ENCODE measurements around a stretch of chr21.

DNA sequence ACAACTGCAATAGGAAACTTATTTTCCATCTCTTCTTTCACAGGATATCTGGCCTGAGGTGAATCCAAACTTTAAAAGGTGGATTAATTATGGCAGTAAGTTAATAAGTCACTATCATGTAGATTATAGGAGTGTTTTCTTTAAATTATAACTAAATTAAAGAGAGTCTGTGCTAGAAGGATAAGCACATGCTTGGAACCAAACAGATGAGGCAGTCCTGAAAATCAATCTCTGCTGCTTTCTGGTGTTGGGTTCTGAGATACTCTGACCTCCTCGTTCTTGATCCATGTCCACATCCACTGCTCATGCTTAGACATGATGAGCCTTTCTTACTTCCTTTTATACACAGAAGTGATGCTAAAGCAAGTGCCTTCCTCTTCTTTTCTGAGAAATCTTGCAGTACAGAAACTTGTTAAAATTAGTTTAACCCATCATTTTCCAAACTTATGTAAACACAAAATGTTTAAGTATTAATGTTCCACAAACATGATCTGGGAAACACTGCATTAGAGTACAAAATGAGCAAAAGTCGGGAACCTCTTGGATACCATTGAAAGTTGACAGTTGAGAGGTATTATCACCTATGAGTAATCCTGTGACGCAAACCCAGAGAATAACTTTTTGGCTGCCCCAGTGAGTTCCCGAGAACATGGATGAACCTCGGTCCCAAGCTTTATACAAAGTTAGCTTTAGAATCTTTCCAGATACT lies 429.1 kb upstream of the RUNX1 start:
- RAMPAGE, long total RNA = no peak
- RRBS, 2 experiments = no CpG with 5 or more reads among the region's 5 CpGs
CAGE:
- cytosol, long polyA minus RNA = no peak
- cytosol, long polyA plus RNA = no peak
- long polyA plus RNA = no peak
- nucleolus, long total RNA = no peak
- nucleus, long polyA plus RNA = no peak
- nucleus, long total RNA = no peak

DNA sequence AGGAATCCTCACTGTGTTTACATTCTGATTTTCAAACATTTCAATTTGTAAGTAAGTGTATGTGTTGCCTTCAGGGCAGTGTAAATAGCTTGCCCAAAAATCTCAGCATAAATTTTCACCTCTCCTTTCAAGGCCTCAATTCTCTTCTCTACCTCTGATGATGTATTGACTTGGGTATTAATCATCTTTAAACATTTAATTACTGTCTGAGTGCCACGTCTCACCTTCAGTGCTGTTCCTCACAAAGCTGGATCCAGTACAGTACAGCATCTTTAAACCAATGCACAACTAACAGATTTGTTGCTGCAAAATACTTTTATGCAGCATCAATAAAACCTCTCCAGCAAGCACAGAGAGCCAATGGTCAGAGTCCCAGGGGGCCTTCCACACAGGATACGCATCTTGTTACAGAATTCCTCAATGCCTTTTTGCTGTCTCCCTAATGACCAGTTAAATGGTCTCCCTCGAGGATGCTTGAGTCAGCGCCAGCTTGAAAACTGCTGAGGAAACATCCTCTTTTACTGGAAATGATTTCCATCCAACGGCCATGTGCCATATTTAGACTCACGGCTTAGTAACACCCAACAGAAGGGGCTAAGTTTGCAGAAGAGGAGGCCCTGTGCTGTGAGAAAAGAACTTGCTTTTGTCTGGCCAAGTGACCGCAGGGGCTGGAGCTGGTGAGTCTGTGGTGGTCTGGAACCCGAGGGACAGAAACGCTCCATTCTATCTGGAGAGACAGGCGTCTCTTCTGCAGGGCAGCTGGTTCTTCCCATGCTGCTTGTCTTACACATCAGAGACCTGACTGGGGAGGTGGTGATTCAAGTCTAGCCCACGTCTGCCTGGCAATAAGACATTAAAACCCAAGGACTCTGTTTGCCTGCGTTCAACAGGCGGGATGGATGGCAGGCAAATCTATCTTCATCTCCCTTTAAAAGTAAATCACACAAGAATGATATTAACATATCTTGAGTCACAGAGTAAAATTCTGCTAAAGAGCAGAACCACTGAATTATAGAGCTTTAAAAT lies 496.4 kb downstream of the SETD4 start:
- RAMPAGE, long total RNA = no peak
- RRBS, 2 experiments = no CpG with 5 or more reads among the region's 13 CpGs
CAGE:
- cytosol, long polyA minus RNA = no peak
- cytosol, long polyA plus RNA = no peak
- long polyA plus RNA = no peak
- nucleolus, long total RNA = no peak
- nucleus, long polyA plus RNA = no peak
- nucleus, long total RNA = no peak

DNA sequence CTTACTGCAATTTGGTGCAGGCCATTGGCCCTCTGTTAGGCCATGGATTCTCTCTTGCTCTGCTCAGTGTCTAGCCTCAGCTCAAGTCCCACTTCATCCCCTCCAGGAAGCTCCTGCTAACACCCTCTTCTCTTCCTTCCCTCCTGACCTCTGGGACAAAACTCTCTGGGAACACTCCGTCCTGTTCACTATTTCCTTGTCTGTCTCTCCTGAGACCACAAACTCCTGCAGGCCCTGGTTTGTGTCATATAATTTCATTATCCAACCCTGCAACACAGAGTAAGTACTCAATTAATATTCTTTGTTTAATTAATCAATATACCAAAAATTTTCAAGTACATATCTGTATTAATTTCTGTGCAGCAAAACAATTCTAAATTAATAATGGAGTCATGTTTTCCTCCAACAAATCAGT lies 245.4 kb downstream of the SETD4 start:
- RAMPAGE, long total RNA = no peak
- RRBS, 2 experiments = no CpG with 5 or more reads among the region's 1 CpG
CAGE:
- cytosol, long polyA minus RNA = no peak
- cytosol, long polyA plus RNA = no peak
- long polyA plus RNA = no peak
- nucleolus, long total RNA = no peak
- nucleus, long polyA plus RNA = no peak
- nucleus, long total RNA = no peak

- RAMPAGE, long total RNA = no peak
- RRBS, 2 experiments = no CpG with 5 or more reads among the region's 6 CpGs
CAGE:
- cytosol, long polyA minus RNA = no peak
- cytosol, long polyA plus RNA = no peak
- long polyA plus RNA = no peak
- nucleolus, long total RNA = no peak
- nucleus, long polyA plus RNA = no peak
- nucleus, long total RNA = no peak
Measured at GRCh38 chr21:36171189-36171659, 14.6 kb downstream of the DOP1B start.

DNA sequence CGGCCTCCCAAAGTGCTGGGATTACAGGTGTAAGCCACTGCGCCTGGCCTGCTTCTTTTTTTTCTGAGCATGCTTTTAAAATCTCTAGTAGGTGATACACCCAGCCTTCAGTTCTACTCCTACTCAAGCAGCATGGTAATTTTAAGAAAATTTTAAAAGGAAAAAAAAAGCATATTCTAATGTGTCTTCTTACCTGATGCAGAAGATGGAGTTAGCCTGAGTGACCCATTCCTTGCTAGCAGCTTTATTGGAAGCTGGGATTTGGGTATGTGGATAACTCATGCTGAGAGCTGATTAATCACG lies 31.2 kb downstream of the DOP1B start:
- RAMPAGE, long total RNA = no peak
- RRBS, 2 experiments = no CpG with 5 or more reads among the region's 3 CpGs
CAGE:
- cytosol, long polyA minus RNA = no peak
- cytosol, long polyA plus RNA = no peak
- long polyA plus RNA = no peak
- nucleolus, long total RNA = no peak
- nucleus, long polyA plus RNA = no peak
- nucleus, long total RNA = no peak

DNA sequence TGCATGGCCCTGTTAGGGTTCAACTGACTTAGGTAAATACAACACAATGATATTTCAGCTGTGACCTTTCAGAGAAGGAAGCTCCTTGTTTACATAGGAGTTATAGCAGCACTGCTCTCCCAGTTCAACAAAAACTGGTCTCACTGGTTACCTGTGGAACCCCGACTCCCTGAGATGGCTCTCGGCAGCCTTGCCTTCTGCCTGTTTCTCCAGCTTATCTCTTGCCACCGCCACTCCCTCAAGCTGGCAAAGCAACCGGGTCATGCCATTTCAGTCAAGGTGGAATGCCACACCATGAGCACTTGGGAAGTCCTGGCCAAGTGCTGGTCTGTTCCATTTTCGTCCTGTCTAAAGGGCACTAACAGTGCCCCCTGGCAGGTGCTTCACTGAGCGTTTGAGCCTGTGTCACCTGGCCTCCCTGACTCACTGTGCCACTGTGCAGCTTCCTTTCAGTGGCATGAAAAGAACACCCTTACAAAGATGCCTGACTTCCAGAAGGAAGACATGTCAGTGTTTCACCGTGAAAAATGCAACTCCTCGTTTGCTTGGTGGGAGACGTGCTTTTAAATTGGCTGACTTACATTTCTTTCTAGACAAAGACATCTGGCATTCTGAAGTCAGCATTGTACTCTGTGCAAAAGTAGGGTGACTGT lies 31.7 kb downstream of the DOP1B start:
- RAMPAGE, long total RNA = no peak
- RRBS, 2 experiments = no CpG with 5 or more reads among the region's 9 CpGs
CAGE:
- cytosol, long polyA minus RNA = no peak
- cytosol, long polyA plus RNA = no peak
- long polyA plus RNA = no peak
- nucleolus, long total RNA = no peak
- nucleus, long polyA plus RNA = no peak
- nucleus, long total RNA = no peak

DNA sequence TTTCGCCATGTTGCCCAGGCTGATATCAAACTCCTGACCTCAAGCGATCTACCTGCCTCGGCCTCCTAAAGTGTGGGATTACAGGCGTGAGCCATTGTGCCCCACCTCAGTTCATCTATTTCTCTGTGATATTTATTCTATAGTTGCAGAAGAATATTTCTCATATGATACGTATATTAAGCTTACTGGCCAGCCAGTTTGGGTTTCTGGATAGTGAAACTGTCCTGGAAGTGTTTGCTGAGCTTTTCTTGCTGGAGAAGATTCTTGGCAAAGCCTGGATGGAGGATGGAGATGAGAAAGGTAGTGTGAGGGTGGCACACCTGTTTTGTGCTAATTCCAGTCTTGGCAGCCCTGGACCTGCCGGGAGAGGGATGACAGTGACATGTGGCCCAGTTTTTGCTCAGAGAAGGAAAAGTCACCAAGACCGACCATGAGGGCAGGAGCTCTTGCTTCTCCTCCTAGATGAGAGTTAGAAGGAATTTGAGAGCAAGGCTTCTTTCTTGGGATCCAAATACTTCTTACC lies 34.0 kb downstream of the DOP1B start:
- RAMPAGE, long total RNA = no peak
- RRBS, 2 experiments = no CpG with 5 or more reads among the region's 7 CpGs
CAGE:
- cytosol, long polyA minus RNA = no peak
- cytosol, long polyA plus RNA = no peak
- long polyA plus RNA = no peak
- nucleolus, long total RNA = no peak
- nucleus, long polyA plus RNA = no peak
- nucleus, long total RNA = no peak

DNA sequence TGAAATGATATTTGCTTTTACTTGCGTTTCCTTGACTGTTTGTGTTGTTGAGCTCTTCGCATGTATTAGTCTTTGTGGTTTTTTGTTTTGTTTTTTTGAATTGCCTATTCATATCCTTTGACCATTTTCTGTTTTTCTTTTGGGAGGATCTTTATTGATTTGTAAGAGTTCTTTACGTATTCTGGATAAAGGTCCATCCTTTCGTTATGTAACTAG lies 1.2 kb downstream of the MORC3 start:
- RAMPAGE, long total RNA = no peak
- RRBS, 2 experiments = no CpG with 5 or more reads among the region's 4 CpGs
CAGE:
- cytosol, long polyA minus RNA = no peak
- cytosol, long polyA plus RNA = no peak
- long polyA plus RNA = no peak
- nucleolus, long total RNA = no peak
- nucleus, long polyA plus RNA = no peak
- nucleus, long total RNA = no peak

- RAMPAGE, long total RNA = no peak
- RRBS, 2 experiments = 100% methylated on average over 3 of the region's 21 CpGs; no CpG with 5 or more reads in 1 of the 2 experiments
CAGE:
- cytosol, long polyA minus RNA = no peak
- cytosol, long polyA plus RNA = no peak
- long polyA plus RNA = no peak
- nucleolus, long total RNA = no peak
- nucleus, long polyA plus RNA = no peak
- nucleus, long total RNA = no peak
Measured at GRCh38 chr21:36385911-36386524, 826 bp downstream of the CHAF1B start.

DNA sequence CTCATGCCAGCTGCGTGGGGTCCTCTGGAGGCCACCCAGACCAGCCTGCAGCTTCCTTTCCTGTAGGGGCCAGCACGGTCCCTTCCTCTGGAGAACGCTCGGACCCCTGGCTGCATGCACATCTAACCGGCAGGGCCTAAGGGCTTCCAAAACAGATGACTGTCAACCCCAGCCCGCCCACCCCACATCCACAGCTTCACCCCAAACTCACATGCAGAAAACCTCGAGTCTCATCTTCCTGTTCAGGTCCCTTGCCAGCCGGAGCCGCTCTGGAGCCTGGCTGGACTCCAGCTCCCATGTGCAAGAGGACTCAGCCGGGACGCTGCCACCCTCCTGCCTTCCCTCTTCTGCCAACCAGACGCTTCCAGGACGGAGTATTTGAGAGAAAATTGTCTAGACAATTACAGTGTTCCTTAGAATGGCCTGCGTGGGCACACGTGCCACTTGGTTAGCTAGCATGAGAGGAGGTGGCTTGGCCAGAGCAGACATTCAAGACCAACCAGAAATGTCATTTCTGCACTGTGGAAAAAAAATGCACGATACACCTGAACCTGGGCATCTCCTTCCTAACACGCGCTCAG lies 548 bp downstream of the CLDN14 start:
- RAMPAGE, long total RNA = no peak
- RRBS, 2 experiments = 68 to 95% methylated on average over 3 to 4 of the region's 18 CpGs
CAGE:
- cytosol, long polyA minus RNA = no peak
- cytosol, long polyA plus RNA = no peak
- long polyA plus RNA = no peak
- nucleolus, long total RNA = no peak
- nucleus, long polyA plus RNA = no peak
- nucleus, long total RNA = no peak

DNA sequence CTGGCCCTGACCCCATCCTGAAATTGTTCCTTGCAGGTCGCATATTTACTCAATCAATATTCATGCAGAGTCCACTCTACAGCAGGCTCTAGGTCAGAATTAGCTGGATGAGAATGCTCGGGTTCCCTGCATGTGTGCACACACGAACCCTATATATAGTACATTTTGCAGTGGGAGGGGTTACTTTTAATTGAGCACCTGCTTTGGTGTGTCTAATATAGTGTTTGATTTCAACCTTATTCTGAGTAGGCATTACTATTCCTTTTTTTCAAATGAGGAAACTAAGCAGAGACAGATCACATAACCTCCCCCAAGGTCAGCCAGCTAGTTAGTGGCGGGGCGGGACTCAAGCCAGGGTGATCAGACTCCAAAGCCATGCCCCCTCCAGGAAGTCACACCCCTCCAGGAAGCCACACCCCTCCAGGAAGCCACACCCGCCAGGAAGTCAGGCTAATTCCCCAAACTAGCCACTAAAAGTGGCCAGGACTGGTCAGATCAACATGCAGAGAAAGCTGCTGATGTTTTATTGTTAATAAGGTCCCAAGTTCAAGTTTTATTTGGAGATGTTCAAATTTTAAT lies 106.4 kb downstream of the HLCS start:
- RAMPAGE, long total RNA = no peak
- RRBS, 2 experiments = no CpG with 5 or more reads among the region's 6 CpGs
CAGE:
- cytosol, long polyA minus RNA = no peak
- cytosol, long polyA plus RNA = no peak
- long polyA plus RNA = no peak
- nucleolus, long total RNA = no peak
- nucleus, long polyA plus RNA = no peak
- nucleus, long total RNA = no peak

GRCh38 chr21:37207826-37208642 lies 59.1 kb downstream of the VPS26C start:
- RAMPAGE, long total RNA = no peak
- RRBS, 2 experiments = 0% methylated on average over 4 of the region's 16 CpGs; no CpG with 5 or more reads in 1 of the 2 experiments
CAGE:
- cytosol, long polyA minus RNA = no peak
- cytosol, long polyA plus RNA = no peak
- long polyA plus RNA = no peak
- nucleolus, long total RNA = no peak
- nucleus, long polyA plus RNA = no peak
- nucleus, long total RNA = no peak

- RAMPAGE, long total RNA = no peak
- RRBS, 2 experiments = no CpG with 5 or more reads among the region's 2 CpGs
CAGE:
- cytosol, long polyA minus RNA = no peak
- cytosol, long polyA plus RNA = no peak
- long polyA plus RNA = no peak
- nucleolus, long total RNA = no peak
- nucleus, long polyA plus RNA = no peak
- nucleus, long total RNA = no peak
Measured at GRCh38 chr21:37382037-37382462, 15.5 kb downstream of the DYRK1A start.

DNA sequence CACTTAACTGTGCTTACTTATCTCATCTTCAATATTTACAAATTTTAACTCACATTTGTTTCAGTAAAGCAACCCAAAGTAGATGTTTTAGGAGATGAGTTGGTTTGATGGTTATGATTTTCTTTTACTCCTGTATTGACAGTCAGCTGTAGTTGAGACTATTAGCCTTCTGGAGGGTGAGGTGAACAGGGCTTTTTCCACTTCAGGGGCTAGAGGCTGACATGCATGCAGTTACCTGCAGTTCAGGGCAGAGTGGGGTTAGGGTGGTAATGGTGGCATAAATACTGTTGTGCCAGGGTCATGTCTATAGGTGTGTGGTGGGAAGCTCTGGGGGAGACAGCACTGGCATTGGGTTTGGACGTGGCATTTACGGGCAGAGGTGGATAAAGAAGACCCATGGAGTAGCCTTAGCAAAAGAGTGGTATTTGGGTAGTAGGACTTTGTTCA lies 42.1 kb downstream of the DYRK1A start:
- RAMPAGE, long total RNA = no peak
- RRBS, 2 experiments = no CpG with 5 or more reads among the region's 2 CpGs
CAGE:
- cytosol, long polyA minus RNA = no peak
- cytosol, long polyA plus RNA = no peak
- long polyA plus RNA = no peak
- nucleolus, long total RNA = no peak
- nucleus, long polyA plus RNA = no peak
- nucleus, long total RNA = no peak

DNA sequence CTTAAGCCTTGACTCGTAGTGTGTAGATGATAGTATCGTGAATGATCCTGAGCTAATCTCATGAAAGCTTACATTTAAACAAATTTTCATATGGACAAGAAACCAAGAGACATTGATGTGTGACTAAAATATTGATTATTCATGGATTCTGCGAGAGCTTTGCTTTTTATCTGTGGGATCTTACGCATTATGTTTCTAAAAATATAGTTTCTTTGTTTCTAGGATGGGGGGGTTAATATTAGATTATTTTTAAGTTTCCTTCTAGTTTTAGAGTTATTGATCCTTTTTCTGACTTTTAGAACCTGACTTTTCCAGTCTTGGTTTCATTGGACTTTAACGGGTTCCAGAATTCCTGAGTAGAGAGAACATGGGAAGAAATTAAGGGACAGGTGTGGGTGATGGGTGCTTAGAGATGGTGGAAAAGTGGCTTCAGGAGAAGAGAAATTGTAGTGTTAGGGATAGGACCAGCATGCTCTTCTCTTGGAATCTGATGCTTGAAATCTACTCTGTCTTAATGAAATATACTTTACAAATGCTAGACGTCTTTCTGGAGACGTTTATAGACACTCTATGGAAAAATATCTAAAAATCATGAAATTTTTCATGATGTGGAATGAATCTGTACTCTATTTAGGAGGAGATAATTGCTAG lies 67.2 kb downstream of the DYRK1A start:
- RAMPAGE, long total RNA = no peak
- RRBS, 2 experiments = no CpG with 5 or more reads among the region's 7 CpGs
CAGE:
- cytosol, long polyA minus RNA = no peak
- cytosol, long polyA plus RNA = no peak
- long polyA plus RNA = no peak
- nucleolus, long total RNA = no peak
- nucleus, long polyA plus RNA = no peak
- nucleus, long total RNA = no peak

DNA sequence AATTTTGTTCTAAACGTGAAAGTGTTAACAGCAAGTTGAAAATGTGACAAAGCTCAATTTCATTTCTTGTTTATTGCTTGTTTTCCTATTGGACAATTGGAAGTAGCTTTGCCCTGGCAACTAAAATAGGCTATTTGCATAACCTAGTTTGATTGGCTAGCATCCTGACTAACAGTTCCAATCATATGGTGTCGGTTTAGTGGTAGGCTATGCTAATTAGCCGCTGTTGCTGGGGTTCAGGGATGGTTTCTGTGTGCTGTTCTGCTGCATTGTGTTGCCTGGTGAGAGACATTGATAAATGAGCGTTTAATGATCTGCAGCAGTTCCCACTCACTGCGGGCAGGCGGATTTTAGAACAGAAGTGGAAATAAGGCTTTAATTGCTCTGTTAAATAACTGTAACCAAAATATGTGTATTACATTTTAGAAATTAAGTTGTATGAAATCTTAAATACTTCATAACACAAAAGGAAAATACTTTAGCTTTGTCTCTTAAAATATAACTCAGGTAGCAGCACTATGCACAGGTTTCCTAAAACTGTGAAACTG lies 68.6 kb downstream of the DYRK1A start:
- RAMPAGE, long total RNA = no peak
- RRBS, 2 experiments = no CpG with 5 or more reads among the region's 6 CpGs
CAGE:
- cytosol, long polyA minus RNA = no peak
- cytosol, long polyA plus RNA = no peak
- long polyA plus RNA = no peak
- nucleolus, long total RNA = no peak
- nucleus, long polyA plus RNA = no peak
- nucleus, long total RNA = no peak

DNA sequence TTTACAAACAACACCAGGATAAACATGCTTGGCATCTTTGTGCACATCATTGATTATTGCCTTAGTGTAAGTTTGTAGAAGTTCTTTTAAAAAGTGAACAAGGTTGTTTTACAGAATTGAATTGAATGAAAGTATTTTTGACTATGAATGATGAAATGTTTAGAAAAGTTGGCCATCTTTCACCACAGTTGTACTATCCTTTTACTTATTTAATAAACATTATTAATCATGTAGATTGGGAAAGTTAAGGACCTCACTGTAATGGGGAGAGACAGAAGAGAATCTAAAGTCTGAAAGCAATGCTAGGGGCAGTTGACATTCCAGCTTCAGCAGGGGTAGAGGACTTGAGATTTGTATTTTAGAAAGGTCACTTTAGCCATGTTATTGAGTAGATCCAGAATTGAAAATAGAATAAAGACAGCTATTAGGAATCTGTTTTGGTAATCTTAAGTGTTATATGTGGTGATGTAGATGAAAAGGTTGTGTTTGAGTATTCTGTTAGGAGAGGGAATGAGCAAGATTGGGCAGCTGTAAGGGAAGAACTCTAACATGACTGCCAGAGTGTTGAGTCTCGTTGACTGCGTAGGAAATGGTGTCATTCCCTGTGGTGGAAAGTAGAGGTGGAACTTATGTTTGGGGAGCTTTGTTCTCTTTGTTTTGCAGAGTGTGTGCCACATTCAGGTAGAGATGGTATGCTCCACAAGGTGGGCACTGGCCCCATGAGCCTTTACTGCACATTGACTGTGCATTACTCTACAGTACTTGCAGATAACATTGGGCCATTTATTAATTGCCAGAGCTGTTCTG lies 104.4 kb downstream of the DYRK1A start:
- RAMPAGE, long total RNA = no peak
- RRBS, 2 experiments = no CpG with 5 or more reads among the region's 2 CpGs
CAGE:
- cytosol, long polyA minus RNA = no peak
- cytosol, long polyA plus RNA = no peak
- long polyA plus RNA = no peak
- nucleolus, long total RNA = no peak
- nucleus, long polyA plus RNA = no peak
- nucleus, long total RNA = no peak

GRCh38 chr21:37557155-37557683 lies 190.6 kb downstream of the DYRK1A start:
- RAMPAGE, long total RNA = no peak
- RRBS, 2 experiments = no CpG with 5 or more reads among the region's 8 CpGs
CAGE:
- cytosol, long polyA minus RNA = no peak
- cytosol, long polyA plus RNA = no peak
- long polyA plus RNA = no peak
- nucleolus, long total RNA = no peak
- nucleus, long polyA plus RNA = no peak
- nucleus, long total RNA = no peak

GRCh38 chr21:37567128-37567831 lies 200.7 kb downstream of the DYRK1A start:
- RAMPAGE, long total RNA = no peak
- RRBS, 2 experiments = no CpG with 5 or more reads among the region's 9 CpGs
CAGE:
- cytosol, long polyA minus RNA = no peak
- cytosol, long polyA plus RNA = no peak
- long polyA plus RNA = no peak
- nucleolus, long total RNA = no peak
- nucleus, long polyA plus RNA = no peak
- nucleus, long total RNA = no peak

DNA sequence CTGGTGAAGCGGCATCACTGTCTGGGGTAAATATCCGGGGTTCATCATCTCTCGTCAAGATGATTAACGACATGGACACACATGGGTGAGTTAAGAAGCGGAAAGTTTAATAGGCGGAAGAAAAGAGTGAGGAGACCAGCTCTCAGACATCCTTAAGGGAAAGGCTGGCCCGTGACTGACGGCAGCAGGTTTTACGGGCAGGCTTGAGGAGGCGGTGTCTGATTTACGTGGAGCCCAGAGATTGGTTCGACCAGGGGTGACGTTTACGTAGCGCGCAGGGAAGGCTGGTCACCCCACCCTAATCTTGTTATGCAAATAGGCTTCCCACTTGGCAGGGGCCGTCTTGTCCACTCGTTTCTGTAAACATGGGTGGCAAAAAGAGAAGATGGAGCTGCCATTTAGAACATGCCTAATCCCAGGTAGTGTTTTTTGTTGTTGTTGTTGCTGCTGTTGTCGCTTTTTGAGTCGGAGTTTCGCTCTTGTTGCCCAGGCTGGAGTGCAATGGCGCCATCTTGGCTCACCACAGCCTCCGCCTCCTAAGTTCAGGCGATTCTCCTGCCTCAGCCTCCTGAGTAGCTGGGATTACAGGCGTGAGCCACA lies 135.5 kb upstream of the KCNJ15 start:
- RAMPAGE, long total RNA = no peak
- RRBS, 2 experiments = no CpG with 5 or more reads among the region's 25 CpGs
CAGE:
- cytosol, long polyA minus RNA = no peak
- cytosol, long polyA plus RNA = no peak
- long polyA plus RNA = no peak
- nucleolus, long total RNA = no peak
- nucleus, long polyA plus RNA = no peak
- nucleus, long total RNA = no peak